NCI-H460 (cell line): ENCODE data around the genes FBXO5, MTRF1L and CNKSR3.

RAMPAGE:
- cytosol, long total RNA = start-site peak on the minus strand at chr6:152983011-152983046, 805 and 706 reads in 2 replicates
- long total RNA = no peak
- nucleus, long total RNA = start-site peak on the minus strand at chr6:152983037-152983056, 602 and 139 reads in 2 replicates
These were observed at the start of gene FBXO5 for GRCh38 chr6:152981946-152983185. Gene FBXO5 (minus strand): TSS chr6:152983041.

GRCh38 chr6:152984467-152985235 lies 1.8 kb upstream of the FBXO5 start:
RAMPAGE:
- cytosol, long total RNA = no peak
- long total RNA = no peak
- nucleus, long total RNA = start-site peak on the plus strand at chr6:152984583-152984674, 6 and 9 reads in 2 replicates

GRCh38 chr6:153002567-153003217 lies at the start of gene MTRF1L:
Gene MTRF1L (minus strand): TSS chr6:153002709.
RAMPAGE:
- cytosol, long total RNA = start-site peak on the minus strand at chr6:153002664-153002692, 190 and 123 reads in 2 replicates
- long total RNA = start-site peak on the minus strand at chr6:153002665-153002716, 56 and 438 reads in 2 replicates
- nucleus, long total RNA = start-site peak on the plus strand at chr6:153002838-153002859, 17 and 7 reads in 2 replicates

GRCh38 chr6:153856222-153856536 lies 182.9 kb upstream of the OPRM1 start:
RAMPAGE:
- cytosol, long total RNA = no peak
- long total RNA = no peak
- nucleus, long total RNA = no peak

GRCh38 chr6:154245331-154246291 lies 111.0 kb downstream of the IPCEF1 start:
RAMPAGE:
- cytosol, long total RNA = no peak
- long total RNA = no peak
- nucleus, long total RNA = no peak

DNA sequence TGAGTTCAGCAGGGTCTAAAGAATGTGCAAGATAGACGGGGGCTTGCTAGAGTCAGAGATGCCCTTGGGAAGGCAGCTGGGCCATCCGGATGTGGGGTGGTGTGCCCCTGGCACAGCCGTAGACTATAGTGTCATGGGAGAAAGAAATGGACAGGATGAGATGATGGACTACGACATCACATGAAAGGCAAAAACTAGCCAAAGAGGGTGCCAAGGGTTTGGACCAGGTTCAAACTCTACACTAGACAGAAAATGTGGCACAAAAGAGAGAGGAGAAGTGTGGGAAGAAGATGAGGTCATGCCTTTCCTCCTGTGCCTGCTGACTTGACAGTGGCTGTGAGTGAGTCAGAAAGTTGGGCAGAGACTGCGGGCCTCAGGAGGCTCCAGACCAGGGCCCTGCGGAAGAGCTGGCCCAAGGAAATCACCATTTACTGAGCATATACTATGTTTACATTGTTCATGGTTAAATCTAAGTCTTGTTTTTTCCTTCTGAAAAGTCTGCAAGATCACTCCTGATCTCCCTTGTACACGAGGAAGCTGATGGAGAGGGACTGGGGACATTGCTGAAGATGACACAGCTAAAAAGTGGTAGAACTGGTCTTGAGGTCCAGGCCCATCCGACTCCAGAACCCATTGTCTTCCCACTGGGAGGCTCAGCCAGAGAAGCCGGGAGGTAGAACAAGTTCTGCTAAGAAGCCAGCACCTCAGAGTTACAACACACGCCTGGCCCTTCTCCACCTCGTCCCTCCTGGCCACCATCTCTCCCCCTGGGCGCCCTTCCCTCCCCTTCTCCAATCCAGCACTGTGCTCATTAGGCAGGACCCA lies 35.7 kb downstream of the CNKSR3 start:
RAMPAGE:
- cytosol, long total RNA = no peak
- long total RNA = no peak
- nucleus, long total RNA = no peak

GRCh38 chr6:154481259-154481734 lies 29.2 kb downstream of the CNKSR3 start:
RAMPAGE:
- cytosol, long total RNA = no peak
- long total RNA = no peak
- nucleus, long total RNA = no peak

RAMPAGE:
- cytosol, long total RNA = no peak
- long total RNA = no peak
- nucleus, long total RNA = no peak
These were observed 584 bp downstream of the CNKSR3 start for GRCh38 chr6:154509716-154510485.

DNA sequence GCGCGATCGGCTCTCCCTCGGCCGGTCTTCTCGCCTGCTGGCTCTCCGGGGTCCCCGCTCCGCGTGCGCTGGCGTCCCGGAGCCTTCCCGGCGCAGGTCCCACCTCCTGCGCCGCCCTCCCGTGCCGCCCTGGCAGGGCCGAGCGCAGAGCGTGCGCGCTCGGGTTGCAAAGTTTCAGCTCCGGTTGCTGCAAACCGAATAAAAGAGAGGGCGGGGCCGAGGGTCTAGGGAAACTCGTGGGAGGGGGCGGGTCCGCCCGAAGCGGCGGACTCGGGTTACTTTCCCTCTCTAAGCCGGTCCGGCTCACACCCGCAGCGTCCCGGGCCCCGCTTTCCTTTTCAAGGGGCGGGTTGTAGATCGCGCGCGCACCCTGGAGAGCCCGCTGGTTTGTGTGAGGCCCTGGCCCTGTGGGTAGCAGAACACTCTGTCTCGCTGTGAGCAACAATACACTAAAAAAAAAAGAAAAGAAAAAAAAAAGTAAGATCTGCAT lies at the start of gene CNKSR3:
Gene CNKSR3, minus strand, starts transcription at position 200 of the 490 bp plus-strand sequence.
RAMPAGE:
- cytosol, long total RNA = no peak
- long total RNA = no peak
- nucleus, long total RNA = no peak

DNA sequence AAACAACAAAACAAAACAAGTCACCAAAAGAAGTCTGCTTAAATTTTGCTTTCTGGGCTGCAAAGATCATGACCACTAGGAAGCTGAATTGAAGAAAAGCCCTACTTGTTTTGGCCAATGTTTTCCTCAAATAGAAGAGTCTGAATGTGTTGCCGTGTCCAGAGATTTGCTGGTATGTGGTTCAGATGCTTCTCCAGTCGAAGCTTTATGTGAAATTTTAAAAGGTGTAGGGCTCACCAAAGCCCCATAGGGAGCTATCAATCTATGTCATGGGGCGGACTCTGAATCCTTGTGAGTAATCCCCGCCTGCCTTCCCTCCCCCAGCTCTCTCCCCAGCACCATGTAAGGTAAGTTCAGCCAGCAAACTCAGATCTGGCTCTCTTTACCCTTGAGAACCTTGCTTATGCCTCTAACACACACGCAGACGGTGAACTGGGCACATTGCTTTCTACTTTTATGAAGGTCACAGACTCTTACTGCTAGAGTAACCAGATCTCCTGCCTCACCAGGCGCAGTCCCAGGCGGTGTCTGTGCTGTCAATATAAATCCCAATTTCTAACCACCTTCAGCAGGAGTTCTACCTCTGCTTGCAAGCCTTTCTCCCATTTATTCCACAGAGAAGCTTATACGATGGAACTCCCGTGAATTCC lies 82.6 kb upstream of the CNKSR3 start:
RAMPAGE:
- cytosol, long total RNA = no peak
- long total RNA = no peak
- nucleus, long total RNA = no peak

RAMPAGE:
- cytosol, long total RNA = no peak
- long total RNA = no peak
- nucleus, long total RNA = no peak
These were observed 49.1 kb upstream of the SCAF8 start for GRCh38 chr6:154684035-154684518.

DNA sequence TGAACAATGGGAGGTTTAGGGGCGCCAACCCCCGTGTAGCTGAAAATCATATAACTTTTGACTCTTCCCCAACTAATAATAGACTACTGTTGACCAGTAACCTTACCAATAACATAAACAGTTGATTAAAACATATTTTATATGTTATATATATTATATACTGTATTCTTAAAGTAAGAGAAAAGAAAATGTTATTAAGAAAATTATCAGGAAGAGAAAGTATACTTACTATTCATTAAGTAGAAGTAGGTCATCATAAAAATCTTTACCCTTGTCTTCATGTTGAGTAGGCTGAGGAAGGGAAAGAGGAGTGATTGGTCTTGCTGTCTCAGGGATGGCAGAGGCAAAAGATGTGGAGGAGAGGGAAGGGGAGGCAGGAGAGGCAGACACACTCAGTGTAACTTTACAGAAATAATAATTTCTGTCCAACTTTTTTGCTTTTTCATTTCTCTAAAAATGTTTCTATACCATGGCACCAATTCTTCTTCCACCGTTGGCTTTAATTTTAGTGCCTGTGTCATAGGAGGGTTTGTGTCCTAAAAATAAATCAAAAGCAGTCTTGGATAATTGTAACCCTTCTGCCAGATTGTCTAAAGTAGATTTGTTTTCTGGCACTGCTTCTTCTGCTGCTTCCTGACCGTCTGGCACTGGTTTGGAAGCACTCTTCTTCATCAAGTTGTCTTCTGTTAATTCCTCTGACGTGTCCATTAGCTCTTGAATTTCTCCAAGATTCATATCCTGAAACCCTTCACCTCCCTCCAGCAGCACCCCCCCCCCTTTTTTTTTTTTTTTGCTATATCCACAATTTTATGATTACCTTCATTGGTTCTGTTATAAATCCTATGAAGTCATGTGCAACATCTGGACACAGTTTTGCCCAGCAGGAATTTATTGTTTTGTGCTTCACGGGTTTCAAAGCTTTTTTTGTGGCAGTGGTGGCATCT lies 32.9 kb downstream of the SCAF8 start:
RAMPAGE:
- cytosol, long total RNA = no peak
- long total RNA = no peak
- nucleus, long total RNA = no peak

GRCh38 chr6:154807666-154809069 lies 75.0 kb downstream of the SCAF8 start:
RAMPAGE:
- cytosol, long total RNA = no peak
- long total RNA = no peak
- nucleus, long total RNA = no peak

DNA sequence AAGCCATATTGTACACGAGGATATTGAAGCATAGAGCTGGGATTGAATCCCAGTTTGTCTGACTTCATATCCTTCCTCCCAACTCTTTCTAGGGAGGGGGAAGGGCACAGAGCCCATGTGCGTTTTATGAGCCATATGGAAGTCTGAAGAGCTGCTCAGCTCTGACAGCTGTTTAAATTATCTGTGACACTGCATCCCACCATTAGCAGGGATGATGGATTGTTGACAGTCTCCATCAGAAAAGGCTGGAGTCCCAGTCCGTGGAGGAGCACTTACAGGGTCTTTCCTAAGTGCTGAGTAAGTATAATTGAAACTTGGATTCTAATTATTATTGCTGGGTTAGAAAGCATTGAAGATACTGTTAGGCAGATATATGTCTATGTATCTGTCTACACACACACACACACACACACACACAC lies 18.4 kb downstream of the TIAM2 start:
RAMPAGE:
- cytosol, long total RNA = no peak
- long total RNA = no peak
- nucleus, long total RNA = no peak

DNA sequence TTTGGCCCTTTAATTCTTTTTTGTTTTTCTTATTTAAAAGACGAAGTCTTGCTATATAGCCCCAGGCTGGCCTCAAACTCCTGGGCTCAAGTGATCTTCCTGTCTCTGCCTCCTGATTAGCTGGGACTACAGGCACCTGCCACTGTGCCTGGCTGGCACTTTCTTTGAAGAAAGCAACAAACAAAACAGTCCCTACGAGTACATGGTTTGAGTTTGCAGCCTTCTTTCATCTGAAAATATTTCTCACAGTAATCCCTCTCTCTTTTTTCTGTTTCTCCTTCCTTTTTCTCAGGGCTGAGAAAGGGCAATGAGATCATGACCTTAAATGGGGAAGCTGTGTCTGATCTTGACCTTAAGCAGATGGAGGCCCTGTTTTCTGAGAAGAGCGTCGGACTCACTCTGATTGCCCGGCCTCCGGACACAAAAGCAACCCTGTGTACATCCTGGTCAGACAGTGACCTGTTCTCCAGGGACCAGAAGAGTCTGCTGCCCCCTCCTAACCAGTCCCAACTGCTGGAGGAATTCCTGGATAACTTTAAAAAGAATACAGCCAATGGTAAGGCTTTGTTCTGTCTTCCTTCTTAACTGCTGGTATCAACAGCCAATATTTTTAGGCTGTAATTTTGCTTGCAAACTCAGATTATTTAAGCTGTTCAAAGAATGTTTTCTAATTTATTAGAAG lies 80.7 kb upstream of the CLDN20 start:
RAMPAGE:
- cytosol, long total RNA = no peak
- long total RNA = no peak
- nucleus, long total RNA = no peak

DNA sequence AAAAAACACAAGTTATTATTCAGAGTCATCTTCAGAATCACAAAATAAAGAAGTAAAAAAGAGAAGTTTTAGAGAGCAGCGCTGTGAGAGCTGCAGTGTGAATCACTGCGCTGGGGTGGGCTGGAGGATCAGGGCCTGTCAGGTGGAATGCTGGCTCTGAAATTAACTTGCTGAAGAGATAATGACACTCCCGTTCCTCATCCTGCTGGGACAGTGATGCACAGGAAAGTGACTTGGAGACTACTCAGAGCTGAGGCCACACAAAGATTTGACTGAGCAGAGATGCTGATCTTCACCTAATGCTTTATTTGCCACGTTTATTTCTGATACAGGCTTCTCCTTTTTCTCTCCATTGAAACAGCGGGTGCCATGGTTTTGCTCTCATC lies 42.7 kb upstream of the CLDN20 start:
RAMPAGE:
- cytosol, long total RNA = no peak
- long total RNA = no peak
- nucleus, long total RNA = no peak

DNA sequence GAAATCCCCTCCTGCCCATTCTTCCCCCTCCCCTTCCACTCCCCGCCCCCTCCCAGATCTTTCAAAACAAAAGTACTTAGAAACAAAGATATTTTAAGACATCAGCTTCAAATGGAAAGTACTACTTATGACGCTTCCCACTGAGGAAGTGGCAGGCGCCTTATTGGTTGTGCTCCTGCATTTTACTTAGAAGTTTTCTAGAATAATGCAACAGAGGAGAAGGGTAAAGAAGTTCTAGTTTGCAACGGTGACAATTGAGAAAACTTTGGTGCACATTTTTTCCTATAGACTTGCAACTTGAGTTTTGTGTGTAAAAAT lies 37.1 kb downstream of the NOX3 start:
RAMPAGE:
- cytosol, long total RNA = no peak
- long total RNA = no peak
- nucleus, long total RNA = no peak

DNA sequence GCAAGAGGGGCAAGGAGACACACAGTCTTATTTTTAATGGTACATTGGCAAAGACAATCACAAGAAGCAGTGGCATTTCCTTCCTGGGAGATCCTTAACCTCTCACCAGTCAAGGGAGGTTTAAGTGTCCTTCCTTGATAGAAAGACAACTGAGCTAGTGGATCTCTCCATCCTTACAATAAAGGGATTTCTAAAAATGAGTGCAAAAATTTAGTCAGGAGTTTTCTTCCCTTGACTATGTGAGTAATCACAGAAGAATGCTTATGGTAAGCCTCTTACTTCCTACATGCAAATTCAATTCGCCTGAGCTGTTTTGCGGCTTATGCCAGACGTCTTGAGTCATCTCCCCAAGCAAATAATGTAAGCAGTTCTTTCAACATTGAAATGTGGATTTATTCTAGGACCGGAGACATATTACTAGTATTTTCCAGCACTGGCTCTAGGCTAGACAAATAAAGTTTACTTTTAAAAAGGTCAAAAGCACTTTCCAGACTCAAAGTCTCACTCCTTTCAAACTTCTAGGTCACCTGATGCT lies 37.9 kb upstream of the NOX3 start:
RAMPAGE:
- cytosol, long total RNA = no peak
- long total RNA = no peak
- nucleus, long total RNA = no peak

RAMPAGE:
- cytosol, long total RNA = no peak
- long total RNA = no peak
- nucleus, long total RNA = no peak
These were observed 379.3 kb upstream of the NOX3 start for GRCh38 chr6:155834969-155835404.

GRCh38 chr6:156175005-156175385 lies 602.2 kb upstream of the ARID1B start:
RAMPAGE:
- cytosol, long total RNA = no peak
- long total RNA = no peak
- nucleus, long total RNA = no peak